ENCODE data around the genes KTN1, NAA30 and SIX6.

DNA sequence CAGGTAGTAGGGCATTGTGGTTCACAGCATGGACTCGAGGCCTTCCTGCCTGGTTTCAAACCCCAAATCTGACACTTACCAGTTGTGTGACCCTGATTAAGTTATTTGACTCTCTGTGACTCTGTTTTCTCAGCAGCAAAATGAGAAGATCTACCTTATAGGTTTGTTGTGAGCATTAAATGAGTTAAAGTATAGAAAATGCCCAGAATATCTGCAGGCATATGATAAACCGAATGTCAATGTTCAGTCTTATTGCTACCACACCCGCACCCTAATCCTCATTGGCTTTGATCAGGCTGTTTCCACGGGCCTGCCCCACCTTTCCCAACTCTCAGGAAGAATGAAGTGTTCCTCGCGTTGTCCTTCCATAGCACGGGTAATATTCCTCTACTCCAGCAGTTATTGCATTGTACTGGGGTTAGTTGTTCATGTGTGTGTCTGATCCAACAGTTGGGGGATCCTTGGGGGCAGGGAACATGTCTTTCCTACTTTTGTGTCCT, 8.0 kb upstream of the LGALS3 start:
- PRO-cap: no peak
- RRBS: no CpG with 5 or more reads among the region's 7 CpGs

DNA sequence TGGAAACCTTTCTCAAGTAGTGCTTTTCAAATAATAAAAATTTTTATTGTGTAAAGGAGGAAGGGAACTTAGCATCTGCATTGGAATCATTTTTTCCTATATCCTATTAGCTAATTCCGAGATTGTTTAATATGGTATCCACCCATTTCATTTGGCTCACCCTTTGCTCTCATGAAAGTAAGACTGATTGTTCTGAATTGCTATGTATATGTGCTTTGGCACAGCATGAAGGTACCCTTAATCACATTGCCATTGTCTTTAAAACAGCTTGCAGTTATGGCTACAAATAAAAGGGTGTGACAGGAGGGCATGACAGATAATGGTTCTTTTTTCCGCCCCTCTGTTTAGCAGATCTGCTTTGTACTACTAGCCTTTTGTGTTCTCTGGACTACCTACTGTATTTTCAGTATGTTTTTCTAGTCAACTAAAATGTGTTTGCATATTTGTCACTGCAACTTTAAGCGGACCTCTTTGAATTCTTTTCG, 35.7 kb downstream of the FBXO34 start:
- PRO-cap: no peak
- RRBS: no CpG with 5 or more reads among the region's 4 CpGs

- PRO-cap: no peak
- RRBS: no CpG with 5 or more reads among the region's 9 CpGs
Measured at GRCh38 chr14:55382874-55383416, 28.7 kb downstream of the ATG14 start.

DNA sequence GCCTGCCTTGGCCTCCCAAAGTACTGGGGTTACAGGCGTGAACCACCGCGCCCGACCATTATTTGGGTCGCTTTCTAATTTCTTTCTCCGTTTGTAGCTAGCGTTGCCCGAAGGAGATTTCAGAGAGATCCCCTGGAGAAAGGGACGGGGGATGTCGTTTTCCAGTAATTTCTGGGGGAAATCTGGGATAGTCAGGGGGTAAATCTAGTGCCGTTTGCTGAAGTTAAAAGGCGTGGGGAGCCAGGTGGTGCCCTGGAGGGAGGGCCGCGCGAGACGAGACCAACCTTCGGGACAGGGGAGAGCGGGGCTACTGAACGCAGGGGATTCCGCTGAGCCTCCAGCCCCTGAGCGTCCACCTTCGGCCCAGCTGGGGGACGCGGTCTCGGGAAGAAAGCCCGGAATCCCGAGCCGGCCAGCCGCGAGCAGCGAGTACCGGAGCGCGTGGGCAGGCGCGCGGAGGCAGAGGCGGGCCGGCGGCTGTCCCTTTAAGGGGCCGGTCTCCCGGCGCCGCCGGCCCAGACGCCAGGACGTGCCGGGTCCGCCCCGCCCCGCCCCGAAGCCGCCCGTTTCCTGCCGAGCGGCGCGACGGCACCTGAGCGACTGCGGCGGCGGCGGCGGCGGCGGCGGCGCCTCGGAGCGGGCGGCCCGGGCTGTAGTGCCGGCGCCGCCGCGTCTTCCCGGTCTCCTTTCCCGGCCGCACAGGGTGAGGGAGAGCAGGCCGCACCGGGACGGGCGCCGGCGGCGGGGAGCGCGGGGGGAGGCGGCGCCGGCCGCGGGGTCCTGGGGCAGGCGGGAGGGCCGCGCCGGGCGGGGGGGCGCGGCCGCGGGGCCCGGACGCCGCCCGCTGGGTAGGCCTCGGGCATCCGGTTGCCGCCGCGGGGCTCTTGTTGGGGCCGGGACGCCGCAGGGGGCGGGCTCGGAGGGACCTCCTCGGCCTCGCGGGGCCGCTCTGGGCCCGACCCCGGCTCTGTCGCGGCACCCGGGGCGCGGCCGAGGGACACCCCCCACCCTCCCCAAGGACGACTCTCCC, at the start of gene KTN1:
Gene KTN1, plus strand, starts transcription at position 556 of the 1,030 bp plus-strand sequence.
- PRO-cap: bidirectional peak, plus-strand start at position 310 of the sequence, minus-strand start at position 173 of the sequence; bidirectional peak, plus-strand start at position 609 of the sequence, minus-strand start at position 431 of the sequence
- RRBS: 2% methylated on average over 47 of the region's 131 CpGs

- PRO-cap: no peak
- RRBS: no CpG with 5 or more reads among the region's 8 CpGs
Measured at GRCh38 chr14:55780070-55780841, 200.2 kb downstream of the KTN1 start.

- PRO-cap: no peak
- RRBS: no CpG with 5 or more reads among the region's 6 CpGs
Measured at GRCh38 chr14:55925952-55926310, 192.3 kb upstream of the PELI2 start.

DNA sequence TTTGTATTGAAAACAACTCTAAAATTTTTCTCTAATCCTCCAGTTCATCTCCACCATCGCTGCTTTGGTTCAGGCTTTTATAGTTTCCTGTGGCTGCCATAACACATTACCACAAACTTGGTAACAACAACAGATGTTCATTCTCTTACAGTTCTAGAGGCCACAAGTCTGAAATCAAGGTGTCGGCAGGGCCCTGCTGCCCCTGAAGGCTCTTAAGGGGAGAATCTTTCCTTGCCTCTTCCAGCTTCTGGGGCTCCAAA, 55.1 kb downstream of the PELI2 start:
- PRO-cap: no peak
- RRBS: no CpG with 5 or more reads among the region's 2 CpGs

DNA sequence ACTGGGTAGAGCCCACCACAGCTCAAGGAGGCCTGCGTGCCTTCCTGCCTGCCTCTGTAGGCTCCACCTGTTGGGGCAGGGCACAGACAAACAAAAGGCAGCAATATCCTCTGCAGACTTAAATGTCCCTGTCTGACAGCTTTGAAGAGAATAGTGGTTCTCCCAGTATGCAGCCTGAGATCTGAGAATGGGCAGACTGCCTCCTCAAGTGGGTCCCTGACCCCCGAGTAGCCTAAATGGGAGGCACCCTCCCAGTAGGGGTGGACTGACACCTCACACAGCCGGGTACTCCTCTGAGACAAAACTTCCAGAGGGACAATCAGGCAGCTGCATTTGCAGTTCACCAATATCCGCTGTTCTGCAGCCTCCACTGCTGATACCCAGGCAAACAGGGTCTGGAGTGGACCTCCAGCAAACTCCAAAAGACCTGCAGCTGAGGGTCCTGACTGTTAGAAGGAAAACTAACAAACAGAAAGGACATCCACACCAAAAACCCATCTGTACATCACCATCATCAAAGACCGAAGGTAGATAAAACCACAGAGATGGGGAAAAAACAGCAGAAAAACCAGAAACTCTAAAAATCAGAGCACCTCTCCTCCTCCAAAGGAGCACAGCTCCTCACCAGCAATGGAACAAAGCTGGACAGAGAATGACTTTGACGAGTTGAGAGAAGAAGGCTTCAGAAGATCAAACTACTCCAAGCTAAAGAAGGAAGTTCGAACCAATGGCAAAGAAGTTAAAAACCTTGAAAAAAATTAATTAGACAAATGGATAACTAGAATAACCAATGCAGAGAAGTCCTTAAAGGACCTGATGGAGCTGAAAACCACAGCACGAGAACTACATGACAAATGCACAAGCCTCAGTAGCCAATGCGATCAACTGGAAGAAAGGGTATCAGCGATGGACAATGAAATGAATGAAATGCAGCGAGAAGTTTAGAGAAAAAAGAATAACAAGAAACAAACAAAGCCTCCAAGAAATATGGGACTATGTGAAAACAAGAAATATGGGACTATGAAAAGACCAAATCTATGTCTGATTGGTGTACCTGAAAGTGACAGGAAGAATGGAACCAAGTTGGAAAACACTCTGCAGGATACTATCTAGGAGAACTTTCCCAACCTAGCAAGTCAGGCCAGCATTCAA, 60.8 kb downstream of the TMEM260 start:
- PRO-cap: no peak
- RRBS: no CpG with 5 or more reads among the region's 11 CpGs

GRCh38 chr14:56766248-56766493, 44.1 kb downstream of the OTX2 start:
- PRO-cap: no peak
- RRBS: no CpG with 5 or more reads among the region's 2 CpGs

DNA sequence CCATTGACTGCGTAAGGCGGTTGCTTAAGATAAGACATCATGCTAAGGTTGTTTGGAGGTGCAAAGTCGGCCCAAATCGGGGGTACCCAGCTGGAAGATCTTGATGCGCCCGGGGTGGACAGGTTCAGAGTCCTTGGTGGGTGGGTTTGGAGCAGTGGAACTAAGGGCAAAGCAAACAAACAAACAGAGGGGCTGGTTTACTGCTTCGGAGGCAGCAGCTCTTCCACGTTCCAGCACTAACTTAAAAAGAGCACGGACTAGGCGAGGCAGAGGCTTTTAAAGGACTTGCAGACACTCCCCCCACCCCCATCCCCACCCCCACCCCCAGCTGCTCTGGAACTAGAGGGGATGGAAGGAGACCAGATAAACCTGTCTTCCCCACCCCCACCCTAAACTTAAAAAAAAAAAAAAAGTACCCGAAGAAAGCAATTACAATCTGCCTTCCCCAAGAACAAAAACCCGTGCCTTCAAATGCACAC, 4.8 kb downstream of the OTX2 start:
- PRO-cap: no peak
- RRBS: no CpG with 5 or more reads among the region's 12 CpGs

DNA sequence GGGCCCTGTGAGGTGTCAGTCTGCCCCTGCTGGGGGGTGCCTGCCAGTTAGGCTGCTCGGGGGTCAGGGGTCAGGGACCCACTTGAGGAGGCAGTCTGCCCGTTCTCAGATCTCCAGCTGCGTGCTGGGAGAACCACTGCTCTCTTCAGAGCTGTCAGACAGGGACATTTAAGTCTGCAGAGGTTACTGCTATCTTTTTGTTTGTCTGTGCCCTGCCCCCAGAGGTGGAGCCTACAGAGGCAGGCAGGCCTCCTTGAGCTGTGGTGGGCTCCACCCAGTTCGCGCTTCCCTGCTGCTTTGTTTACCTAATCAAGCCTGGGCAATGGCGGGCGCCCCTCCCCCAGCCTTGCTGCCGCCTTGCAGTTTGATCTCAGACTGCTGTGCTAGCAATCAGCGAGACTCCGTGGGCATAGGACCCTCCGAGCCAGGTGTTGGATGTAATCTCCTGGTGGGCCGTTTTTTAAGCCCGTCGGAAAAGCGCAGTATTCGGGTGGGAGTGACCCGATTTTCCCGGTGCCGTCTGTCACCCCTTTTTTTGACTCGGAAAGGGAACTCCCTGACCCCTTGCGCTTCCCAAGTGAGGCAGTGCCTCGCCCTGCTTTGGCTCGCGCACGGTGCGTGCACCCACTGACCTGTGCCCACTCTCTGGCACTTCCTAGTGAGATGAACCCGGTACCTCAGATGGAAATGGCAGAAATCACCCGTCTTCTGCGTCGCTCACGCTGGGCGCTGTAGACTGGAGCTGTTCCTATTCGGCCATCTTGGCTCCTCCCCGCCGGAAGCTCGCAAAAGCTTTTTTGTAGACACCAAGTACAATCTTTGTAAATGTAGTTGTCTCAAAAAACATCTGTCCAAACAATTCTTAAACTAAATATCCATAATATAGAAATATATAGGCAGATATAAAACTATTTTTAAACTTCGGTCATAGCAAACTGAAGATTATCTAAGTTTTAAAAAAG, 46.8 kb upstream of the NAA30 start:
- PRO-cap: unidirectional peak, minus-strand start at position 783 of the sequence
- RRBS: no CpG with 5 or more reads among the region's 37 CpGs

DNA sequence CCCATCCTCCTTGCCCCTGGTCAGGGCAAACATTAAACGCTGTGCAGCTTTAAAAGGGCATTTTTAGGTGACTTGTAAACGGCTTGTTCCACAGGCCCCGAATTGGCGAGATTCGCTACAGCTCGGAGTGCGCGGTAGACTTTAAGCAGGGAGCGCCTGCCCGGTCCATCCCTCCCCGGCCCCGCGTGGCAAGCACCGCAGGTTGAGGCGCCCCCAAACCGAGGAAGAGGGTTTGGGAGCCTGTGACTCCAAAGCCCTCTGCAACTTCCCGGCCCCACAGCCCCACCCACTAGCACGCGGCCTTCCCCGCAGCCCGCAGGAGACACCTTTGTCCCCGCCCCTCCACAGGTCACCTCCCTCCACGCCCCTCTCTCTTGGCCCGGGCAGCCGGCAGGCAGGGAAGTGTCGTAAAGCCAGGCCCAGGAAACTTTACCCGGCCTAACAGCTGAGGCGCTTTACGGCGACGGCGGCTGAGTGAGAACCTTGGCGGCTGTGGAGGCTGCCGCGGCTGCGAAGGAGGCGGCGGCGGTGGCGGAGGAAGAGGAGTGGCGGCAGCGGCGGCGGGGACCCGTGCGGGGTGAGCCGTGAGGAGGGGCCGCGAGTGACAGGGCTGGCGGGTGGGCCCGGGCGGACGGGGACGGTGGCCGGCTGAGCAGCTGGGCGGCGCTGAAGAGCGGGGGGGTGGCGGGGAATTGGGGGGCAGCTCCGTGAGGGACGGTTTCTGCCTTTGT, at the start of gene NAA30:
Gene NAA30, plus strand, starts transcription at position 458 of the 731 bp plus-strand sequence.
- PRO-cap: bidirectional peak, plus-strand start at position 458 of the sequence, minus-strand start at position 226 of the sequence
- RRBS: 8% methylated on average over 10 of the region's 61 CpGs

- PRO-cap: no peak
- RRBS: no CpG with 5 or more reads among the region's 2 CpGs
Measured at GRCh38 chr14:57704194-57704393, 161.8 kb downstream of the SLC35F4 start.

- PRO-cap: unidirectional peak, minus-strand start at chr14:58239971
- RRBS: no CpG with 5 or more reads among the region's 24 CpGs
Measured at GRCh38 chr14:58239336-58240355, 5.0 kb upstream of the PSMA3 start.

- PRO-cap: no peak
- RRBS: 85% methylated on average over 2 of the region's 11 CpGs
Measured at GRCh38 chr14:59583121-59583523, 6.5 kb upstream of the CCDC175 start.

GRCh38 chr14:60247794-60248275, 1.2 kb upstream of the PPM1A start:
- PRO-cap: bidirectional peak, plus-strand start at chr14:60248148, minus-strand start at chr14:60248017
- RRBS: no CpG with 5 or more reads among the region's 12 CpGs

DNA sequence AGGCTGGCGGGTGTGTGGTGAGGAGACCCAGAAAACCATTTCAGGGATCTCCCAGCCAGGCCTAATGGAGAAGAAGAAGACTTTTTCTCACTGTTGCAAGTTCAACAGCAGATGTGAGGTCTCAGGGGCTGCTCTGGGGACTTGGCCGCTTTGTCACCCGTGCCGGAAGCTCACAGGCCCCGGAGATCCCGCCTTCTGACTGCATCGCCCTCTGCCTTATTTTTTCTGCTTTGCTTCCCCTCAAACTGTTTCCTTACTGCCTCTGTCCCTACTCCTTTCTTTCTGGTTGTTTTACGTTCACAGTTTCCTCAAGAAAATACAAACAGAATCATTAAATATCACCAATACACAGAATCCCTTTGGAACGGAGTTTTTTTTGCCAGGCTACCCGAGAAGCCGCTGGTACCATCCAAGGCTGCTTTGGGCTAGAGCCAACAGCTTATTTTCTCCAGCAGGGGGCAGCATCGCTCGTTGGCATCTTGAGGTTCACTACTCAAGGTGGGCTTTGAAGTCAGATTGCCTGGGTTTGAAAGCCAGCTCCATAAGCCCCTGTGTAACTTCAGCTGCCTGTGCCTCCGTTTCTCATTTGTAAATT, 82.6 kb downstream of the PPM1A start:
- PRO-cap: no peak
- RRBS: no CpG with 5 or more reads among the region's 14 CpGs

DNA sequence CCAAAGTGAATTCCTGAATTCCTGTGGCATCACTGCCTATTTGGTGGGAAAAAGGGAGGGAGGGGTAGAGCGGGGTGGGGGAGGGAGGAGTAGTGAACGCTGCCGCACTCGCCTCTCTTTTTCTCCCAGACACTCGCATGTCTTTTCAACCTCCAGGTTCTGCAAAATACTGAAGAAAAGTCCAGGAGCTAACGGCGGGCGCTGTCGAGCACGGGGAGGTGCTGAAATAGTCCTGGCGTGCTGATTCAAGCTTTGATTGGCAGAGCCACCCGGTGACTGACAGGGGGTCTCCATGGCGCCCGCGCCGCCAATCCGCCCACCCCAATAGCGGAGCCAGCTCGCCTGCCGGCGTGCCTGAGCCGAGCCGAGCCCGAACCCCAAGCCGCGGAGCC, at the start of gene SIX6:
Gene SIX6, plus strand, starts transcription at position 324 of the 392 bp plus-strand sequence.
- PRO-cap: no peak
- RRBS: 80% methylated on average over 12 of the region's 26 CpGs

DNA sequence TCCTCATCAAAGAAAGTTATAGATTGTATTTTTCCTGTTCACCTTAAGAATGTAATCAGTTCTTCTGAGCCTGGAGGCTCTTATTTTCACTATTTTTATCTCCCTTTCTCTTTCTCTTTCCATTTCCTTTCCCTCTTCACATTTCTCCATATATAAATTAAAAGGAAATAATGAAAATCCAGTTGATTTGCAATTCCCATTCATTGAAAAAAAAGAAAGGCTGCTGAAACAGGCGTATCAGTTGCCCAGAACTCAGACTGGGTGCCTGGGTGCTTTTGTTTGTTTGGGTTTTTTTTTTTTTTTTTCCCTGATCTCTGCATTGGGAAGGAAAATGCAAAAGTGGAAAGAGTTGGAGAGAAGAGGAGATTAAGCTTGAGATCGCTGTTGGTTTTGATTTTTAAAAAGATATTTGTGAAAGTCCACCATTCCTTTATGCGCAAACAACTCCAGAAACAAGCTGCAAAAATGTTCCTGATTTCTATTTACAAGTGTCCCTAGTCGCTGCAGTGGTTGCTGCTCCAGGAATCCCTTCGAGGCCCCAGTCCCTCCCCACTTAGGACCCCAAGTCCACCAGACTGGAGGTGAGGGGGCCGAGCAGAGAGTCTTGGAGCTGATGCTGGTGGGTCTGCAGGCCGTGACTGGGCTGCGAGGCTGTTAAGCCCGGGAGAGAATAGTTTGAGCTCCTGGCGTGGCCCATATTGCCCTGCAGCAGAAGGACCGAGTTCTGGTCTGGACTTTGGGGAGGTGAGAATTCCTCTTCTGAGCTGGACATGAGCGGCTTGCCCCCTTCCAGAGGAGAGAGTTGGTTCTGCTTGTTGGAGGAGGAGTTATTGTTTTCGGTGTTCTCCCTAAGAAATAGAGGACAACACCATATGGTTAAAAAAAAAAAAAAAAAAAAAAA, 3.3 kb downstream of the SIX1 start:
- PRO-cap: no peak
- RRBS: no CpG with 5 or more reads among the region's 13 CpGs

GRCh38 chr14:60646930-60647543, 2.2 kb downstream of the SIX1 start:
- PRO-cap: no peak
- RRBS: no CpG with 5 or more reads among the region's 30 CpGs

Data from Caco-2 (cell line).